Paraaortic lymph node (tissue), 1 donor: ENCODE data around the genes ZNF562 and RDH8.

DNA sequence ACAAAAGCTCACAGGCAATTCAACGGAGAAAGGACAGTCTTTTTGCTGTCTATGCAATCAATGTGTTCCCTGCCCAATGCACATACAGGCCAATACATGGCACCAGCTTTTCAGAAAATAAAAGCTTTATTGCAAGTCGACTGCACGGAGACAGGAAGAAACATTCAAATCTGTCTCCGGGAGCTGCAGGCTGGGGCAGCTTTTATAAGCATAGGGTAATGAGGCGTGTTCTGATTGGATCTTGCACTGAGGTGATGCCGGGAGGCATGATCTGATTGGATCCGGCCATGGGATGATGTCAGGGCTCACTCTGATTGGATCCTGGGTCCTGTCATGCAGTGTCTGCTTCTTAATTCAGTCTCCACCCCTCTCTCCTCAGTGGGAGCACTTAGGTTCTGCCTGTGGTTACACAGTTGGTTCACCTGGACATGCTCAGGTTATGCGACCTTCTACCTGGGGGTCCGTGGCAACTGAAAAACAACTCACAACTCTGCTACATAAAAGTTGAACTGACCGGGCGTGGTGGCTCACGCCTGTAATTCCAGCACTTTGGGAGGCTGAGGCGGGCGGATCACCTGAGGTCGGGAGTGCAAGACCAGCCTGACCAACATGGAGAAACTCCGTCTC is 11.8 kb upstream of the FBN3 start:
- PRO-cap: no peak

DNA sequence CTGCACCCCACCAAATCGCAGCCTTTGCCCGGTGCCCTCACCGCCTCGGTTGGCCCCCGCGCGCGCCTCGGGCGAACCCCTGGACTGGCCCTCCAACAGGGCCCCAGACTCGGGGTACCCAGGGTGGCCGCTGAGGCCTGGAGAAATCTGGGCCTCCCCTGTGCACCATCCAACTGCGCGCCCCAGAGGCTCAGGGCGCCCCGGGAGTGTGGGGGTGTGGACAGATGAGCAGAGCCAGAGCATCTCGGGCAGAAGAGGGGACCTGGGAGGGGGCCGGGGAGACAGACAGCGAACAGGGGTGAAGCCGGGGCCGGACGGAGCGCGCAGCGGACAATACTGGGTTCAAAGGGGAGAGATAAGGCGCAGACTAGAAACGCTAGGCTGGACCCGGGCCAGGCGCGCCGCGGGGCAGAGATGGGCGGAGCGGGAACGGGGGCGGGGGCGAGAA is 515 bp upstream of the CERS4 start:
- PRO-cap: bidirectional peak, plus-strand start outside the sequence, minus-strand start at position 403 of the sequence

GRCh38 chr19:8320510-8321270 is 485 bp downstream of the NDUFA7 start:
- PRO-cap: no peak

DNA sequence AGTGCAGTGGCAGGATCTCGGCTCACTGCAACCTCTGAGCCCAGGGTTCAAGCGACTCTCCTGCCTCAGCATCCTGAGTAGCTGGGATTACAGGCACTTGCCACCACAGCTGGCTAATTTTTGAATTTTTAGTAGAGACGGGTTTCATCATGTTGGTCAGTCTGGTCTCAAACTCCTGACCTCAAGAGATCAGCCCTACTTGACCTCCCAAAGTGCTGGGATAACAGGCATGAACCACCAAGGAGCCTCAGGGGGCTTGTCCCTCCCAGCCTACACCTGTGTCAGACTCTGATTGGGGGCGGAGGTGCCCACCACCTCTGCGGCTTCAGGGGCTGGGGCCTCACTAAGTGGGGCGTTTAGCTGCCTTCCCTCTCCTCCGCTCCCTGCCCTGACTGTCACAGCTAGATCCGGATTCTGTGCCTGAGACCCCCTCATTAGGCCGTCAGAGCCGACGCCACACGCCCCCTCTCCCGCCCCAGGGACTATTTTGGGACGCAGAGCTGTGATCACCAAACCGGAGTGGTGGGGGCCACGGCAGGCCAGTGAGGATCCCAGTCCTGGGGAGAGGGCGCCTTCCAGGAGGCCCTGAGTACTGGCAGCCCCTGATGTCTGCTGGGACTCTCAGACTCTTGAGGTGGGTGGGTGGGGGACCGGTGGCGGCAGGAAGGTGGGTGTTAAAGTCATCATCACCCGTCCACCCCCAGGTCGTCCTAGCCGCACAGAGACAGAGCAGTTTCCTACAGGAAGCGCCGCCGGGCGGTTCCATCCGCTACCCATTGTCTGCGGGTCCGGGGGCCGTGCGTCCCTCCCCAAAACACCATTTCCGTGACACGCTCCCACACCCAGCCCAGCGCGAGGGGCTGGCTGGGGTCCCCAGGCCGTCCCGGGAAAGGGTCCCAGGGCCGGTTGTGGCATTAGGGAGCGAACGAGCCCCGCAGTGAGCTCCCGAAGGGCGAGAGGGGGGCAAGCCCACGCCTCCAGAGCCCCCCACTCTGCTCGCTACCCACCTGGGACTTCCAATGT is 707 bp downstream of the KANK3 start:
- PRO-cap: unidirectional peak, plus-strand start at position 512 of the sequence

- PRO-cap: no peak
Measured at GRCh38 chr19:8373841-8374521, 10.0 kb downstream of the ANGPTL4 start.

DNA sequence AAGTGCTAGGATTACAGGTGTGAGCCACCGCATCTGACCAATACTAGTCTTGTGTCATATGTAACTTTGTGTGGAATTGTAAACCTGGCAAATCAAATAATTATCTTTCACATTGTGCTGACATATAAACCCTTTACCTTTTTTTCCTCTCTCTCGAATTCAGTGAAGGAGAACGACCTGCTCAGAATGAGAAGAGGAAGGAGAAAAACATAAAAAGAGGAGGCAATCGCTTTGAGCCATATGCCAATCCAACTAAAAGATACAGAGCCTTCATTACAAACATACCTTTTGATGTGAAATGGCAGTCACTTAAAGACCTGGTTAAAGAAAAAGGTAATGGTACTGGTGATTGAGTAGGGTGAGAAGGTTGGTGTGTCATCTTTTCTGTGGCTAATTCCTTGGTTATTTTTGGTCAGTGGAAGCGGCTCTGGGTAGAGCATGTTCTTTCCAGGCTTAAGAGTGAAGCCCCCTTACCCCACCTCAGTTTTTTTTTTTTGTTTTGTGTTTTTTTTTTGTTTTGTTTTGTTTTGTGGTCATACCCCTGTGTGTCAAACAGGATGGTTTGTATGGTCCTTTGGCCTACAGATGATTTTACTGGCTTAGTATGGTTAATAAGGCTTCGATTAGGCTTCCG is 10.6 kb downstream of the HNRNPM start:
- PRO-cap: no peak

DNA sequence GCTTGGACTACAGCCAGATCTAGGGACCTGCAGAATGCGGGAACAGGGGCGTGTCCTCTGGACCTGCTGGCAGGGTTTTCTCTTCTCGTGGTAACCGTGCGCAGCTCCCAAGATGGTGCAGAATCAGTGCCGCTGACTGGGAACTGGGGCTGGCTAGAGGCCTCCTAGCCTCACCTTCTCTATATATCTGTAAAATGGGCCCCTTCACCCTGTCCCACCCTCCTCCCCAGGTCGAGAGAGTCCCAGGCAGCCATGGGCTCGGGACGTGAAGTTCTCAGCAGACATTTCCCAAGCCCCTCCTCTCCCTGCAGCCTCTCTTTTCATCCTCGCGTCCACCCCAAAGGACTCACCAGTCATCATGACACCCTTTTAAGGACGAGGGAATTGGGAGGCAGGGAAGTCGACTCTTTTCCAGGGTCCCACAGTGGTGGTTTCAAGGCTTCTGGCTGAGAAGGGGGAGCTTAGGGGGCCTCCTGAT is 4.4 kb upstream of the PRAM1 start:
- PRO-cap: no peak

DNA sequence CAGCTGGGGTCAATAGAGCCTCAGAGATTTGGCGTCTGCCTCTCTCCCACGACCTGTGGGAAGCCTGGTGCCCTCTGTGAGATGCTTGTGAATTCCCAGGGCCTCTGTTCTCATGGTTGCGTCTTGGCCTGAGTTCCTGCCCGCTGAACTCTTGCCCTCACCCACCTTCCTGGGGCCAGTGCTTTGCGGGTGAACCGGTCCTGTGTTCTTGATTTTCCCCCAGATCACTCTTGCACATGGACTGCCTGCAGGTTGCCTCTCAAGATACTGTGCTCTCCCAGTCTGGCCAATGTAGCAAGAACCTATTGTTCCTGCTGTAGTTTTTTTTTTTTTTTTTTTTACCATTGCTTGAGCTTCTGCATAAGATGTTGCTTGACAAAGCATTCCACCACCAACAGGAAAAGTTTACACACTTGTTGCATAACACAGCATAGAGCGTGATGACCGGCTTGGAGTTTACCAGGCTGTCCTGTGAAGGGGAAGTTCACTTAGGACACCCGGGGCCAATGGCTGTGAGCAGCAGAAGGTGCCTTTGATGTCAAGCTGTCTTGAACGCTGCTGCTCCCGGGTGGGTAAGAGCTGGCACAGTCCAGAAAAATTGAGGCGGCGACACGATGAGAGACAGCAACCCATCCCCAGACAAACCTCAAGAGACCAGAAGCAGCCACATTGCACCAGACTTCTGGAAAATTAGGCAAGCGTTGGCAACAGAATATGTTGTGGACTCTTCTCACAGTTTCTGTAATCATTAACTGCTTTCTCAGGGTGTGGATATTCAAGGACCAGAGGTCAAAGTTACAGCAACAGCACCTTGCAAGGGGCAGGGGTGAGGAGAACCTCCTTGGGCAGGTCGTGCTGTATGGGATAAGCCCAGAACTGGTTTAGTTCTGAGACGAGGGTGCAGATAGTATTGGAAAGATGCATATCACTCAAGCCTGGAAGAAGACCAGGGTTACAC is 9.8 kb downstream of the NFILZ start:
- PRO-cap: no peak

DNA sequence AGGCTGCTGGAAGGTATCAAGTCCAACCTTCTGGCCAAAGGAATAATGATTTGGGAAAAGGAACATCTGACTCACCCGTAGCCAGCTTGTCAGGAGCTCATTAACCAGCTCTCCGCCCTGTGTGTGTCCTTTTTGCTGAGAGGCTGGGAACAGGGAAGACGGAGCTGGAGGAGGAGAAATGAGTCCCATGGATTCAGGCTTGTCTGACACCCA is 10.3 kb downstream of the ZNF558 start:
- PRO-cap: no peak

DNA sequence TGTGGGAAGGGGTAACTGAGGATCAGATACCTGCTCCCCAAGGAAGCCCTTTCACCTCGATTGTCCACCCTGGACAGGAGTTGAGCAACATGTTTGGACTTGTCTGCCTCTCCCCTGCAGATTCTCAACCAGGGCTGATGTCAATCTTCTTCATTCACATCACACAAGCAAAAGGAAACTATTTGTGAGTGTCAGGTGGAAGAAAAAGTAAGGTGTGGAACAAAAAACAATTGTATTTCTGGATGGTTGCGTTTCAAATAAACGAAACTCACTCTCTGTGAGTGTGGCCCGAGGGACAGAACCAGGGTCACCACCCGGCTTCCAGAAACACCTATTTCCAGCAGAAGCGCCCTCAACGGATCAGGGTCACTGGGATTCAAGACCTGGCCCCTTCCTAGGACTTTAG is 47.1 kb upstream of the OR1M1 start:
- PRO-cap: no peak

DNA sequence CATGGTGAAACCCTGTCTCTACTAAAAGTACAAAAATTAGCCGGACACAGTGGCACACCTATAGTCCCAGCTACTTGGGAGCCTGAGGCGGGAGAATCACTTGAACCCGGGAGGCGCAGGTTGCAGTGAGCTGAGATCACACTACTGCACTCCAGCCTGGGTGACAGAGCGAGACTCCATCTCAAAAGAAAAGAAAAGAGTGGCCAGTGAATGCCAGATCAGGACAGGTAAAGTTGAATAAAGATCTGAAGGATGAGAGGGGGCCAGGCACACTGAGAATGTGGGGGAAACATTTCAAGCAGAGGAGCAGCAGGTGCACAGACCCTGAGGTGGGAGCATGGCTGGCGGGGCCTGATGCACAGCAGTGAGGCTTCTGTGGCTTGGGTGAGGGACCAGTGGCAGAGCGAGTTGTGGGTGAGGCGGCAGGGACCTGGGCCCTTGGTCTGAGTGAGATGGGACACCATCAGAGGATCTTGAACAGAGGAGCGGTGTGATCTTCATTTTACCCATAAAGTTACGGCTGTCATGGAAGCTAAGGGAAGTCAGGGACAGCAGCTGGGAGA is 9.2 kb downstream of the ZNF317 start:
- PRO-cap: no peak

DNA sequence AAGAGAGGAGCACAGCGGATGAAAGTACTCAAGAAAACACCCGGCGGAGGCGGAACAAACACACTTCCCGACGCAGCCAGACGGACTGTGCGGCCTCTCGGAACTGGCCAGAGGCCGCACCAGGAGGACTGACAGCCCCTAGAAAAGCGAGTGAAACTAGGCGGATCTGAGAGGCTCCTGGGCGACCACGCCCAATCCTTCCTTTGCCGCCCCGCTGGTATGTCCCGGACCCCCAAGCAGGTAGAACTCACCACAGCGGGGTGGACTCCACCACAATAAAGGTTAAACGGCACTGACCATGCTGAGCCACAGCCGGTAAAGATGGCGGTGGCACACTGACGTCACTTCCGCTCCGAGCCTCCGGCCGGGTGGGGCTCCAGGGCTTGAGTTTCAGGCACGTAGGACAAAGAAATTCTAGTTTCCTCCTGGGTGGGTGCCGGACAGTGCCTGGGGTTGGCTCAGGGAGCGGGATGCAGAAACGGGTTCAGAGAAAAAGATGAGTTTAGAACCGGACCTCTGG is at the start of gene ZNF562:
Gene ZNF562, minus strand, starts transcription at position 337 of the 520 bp plus-strand sequence.
- PRO-cap: bidirectional peak, plus-strand start at position 417 of the sequence, minus-strand start at position 284 of the sequence

GRCh38 chr19:9708959-9709895 is 34.3 kb upstream of the ZNF562 start:
- PRO-cap: unidirectional peak, minus-strand start at chr19:9709527

DNA sequence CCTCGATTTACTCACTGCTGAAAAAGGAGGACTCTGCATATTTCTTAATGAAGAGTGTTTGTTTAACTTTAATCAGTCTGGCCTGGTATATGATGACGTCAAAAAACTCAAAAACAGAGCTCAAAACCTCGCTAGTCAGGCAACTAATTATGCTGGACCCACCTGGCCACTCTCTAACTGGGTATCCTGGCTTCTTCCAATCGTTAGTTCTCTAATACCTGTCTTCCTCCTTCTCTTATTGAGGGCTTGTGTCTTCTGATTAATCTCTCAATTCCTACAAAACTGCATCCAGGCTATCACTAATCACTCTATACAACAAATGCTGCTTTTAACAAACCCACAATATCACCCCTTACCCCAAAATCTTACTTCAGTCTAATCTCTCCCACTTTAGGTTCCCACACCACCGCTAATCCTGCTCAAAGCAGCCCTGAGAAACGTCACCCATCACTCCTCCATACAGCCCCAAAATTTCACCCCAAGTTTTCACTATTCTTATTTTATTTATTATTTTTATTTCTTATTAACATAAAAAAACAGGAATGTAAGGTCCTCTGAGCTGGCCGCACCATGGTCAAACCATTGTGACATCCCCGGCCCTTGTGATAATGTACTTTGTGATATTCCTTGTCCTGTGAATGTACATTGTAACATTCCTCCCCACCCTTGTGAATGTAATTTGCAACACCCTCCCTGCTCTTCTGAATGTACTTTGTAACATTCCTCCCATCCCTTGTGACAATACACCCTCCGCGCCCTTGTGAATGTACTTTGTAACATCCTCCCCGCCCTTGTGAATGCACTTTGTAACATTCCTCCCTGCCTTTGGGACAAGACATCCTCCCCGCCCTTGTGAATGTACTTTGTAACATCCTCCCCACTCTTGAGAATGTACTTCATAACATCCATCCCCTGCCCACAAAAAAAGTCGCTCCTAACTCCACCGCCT is 17.4 kb downstream of the ZNF846 start:
- PRO-cap: no peak

- PRO-cap: no peak
Measured at GRCh38 chr19:9789604-9790240, 21.2 kb upstream of the ZNF846 start.

- PRO-cap: no peak
Measured at GRCh38 chr19:9836128-9836327, 910 bp downstream of the PIN1 start.

GRCh38 chr19:9866276-9866576 is 31.1 kb downstream of the PIN1 start:
- PRO-cap: unidirectional peak, plus-strand start at chr19:9866345

GRCh38 chr19:10013246-10013767 is at the start of gene RDH8:
TSS of gene RDH8 (plus strand) at chr19:10013483.
- PRO-cap: no peak

DNA sequence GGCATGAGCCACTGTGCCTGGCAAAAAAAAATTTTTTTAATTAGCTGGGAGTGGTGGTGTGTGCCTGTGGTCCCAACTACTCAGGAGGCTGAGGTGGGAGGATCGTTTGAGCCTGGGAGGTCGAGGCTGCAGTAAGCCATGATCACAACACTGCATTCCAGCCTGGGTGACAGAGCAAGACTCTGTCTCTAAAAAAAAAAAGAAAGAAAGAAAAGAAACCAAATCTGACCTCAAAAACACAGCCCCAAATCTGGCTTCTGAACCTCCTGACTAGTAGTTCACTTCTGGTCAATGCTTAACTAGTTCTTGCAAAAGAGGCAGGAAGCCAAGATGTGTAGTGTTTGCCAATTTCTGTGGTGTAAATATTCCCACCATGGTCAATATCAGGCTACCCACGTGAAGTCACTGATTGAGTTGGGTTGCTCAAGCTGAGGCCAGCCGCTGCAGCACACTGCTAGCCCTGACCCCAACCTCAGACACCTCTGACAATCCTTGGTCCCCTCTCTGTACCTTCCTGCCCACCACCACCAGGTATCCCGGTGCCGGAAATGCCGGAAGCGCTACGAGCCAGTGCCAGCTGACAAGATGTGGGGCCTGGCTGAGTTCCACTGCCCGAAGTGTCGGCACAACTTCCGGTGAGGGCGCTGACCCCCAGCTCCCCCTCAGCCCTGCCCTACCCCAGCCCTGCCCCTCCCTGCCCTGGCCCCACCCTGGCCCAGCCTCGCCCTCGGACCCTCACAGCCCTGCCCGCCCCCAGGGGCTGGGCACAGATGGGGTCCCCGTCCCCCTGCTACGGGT is 4.8 kb downstream of the SHFL start:
- PRO-cap: no peak

DNA sequence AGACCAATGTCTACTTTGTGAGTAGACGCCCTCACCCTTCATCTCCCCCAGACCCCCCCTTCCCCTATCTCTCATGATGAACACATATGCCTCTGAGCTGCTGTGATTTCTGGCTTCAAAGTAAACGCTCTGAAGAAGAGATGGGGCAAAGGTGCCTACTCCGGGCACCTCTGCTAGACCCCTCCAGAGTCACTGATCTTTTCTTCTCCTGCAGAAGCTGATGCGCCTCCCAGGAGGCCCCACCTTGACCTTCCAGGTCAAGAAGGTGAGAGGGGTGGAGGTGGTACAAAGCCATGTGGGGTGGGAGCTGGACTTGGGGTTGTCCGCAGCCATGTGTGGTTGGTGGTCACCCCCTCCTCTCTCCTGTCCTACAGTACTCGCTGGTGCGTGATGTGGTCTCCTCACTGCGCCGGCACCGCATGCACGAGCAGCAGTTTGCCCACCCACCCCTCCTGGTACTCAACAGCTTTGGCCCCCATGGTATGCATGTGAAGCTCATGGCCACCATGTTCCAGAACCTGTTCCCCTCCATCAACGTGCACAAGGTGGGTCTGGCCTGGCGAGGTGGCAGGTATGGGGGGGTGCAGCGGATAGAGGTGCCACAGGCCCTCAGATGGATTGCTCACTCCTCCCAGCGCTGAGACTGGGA is 1.6 kb downstream of the PPAN start:
- PRO-cap: no peak